Non-pigmented ciliary epithelial cell (primary cell): Measurements from ENCODE around the genes LIN37, ARHGAP33, PRODH2, OVOL3 and ZNF793.

DNA sequence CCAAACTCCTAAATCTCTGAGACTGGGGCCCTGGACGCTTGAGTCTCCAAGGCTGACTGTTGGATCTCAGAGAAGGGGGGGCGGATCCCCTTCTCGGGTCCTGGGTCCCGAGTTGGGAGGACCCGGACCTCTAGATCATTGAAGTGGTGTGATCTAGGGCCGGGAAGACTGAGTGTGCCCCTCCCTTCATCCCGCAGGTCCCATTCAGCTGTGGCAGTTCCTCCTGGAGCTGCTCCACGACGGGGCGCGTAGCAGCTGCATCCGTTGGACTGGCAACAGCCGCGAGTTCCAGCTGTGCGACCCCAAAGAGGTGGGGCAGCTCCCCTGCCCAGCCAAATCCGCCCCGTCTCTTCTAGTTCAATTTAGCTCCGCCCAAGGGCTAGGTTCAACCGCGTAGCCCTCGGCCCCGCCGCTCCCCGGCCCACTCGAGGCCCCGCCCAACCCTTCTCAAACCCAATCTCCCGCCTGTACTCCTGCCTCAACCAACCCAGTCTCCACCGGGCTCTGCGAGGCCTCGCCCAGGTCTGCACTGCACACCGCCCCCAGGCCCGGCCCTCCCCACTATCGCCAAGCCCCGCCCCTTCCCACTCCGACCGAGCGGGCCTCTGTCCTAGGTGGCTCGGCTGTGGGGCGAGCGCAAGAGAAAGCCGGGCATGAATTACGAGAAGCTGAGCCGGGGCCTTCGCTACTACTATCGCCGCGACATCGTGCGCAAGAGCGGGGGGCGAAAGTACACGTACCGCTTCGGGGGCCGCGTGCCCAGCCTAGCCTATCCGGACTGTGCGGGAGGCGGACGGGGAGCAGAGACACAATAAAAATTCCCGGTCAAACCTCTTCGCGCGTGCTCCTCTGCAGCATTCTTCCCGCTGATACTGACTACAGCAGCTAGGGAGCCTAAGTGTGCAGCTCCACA lies 2.7 kb downstream of the ETV2 start:
- RRBS, result 2% methylated on average over 27 of the region's 65 CpGs

DNA sequence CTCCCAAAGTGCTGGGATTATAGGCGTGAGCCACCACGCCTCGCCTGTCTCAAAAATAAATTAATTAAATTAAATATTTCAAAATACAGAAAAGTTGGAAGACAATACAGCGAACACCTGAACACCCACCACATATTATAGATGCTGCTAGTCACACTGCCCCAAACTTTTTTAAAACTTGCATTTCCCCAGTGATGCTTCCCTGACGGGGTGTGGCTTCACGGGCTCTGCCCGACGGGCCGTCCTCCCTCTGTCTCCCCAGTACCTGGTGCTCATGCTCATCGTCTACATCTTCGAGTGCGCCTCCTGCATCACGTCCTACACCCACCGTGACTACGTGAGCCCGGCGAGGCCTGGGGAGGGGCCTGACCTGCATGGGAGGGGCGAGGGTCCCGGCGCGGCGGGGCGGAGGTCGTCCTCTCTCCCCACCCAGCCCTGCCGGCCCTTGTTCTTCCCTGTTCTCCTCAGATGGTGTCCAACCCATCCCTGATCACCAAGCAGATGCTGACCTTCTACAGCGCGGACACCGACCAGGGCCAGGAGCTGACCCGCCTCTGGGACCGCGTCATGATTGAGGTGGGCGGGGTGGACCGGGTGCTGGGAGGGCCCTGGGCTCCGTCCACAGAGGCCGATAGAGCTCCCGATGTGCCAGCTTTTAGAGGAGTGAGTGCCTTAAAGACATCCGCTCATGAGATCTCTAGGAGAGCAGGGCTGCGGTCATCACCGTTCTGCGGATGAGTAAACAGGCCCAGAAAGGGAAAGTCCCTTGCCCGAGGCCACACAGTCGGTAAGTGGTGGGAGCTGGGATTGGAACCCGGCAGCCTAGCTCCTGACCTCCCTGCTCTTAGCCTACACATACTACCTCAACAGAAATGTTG lies 6.9 kb downstream of the UPK1A start:
- RRBS, result 3% methylated on average over 10 of the region's 43 CpGs

- RRBS, result 98% methylated on average over 3 of the region's 27 CpGs
These were observed 8.4 kb downstream of the IGFLR1 start for GRCh38 chr19:35733485-35734634.

DNA sequence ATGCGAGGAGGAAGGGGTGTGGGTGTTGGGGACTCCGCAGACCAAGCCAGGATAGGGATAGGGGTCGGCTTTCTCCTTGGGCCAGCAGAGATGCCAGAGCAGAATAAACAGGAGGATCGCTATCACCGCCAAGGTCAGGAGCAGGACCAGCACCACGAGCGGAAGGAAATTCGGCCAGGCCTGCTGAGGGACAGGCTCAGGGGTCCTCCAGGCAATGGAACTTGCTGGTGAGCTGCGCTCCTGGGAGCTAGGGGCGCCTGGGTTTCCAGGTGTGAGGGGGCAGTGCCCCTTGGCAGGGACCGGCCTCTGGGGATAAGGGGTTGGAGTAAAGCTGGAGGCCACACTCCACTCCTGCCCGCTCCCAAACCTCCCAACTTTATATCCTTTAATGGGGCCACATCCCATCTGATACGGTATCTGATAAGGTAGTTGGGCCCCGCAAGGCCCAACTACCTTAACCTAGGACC lies 2.4 kb downstream of the IGFLR1 start:
- RRBS, result no CpG with 5 or more reads among the region's 14 CpGs

DNA sequence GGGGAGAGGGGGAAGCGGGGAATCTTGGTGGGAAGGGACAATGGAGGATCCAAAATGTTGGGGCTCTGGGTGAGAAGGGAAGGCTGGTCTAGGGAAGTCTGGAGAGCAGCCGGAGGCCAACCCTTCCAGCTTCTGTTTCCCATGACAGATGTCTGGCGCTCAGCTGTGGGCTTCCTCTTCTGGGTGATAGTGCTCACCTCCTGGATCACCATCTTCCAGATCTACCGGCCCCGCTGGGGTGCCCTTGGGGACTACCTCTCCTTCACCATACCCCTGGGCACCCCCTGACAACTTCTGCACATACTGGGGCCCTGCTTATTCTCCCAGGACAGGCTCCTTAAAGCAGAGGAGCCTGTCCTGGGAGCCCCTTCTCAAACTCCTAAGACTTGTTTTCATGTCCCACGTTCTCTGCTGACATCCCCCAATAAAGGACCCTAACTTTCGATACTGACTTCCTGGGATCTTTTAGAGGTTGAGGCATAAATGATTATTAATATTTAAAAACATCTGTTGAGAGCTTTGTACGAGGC lies 1.2 kb downstream of the PSENEN start:
- RRBS, result no CpG with 5 or more reads among the region's 8 CpGs

- RRBS, result 2% methylated on average over 15 of the region's 47 CpGs
These were observed at the start of gene LIN37 for GRCh38 chr19:35747964-35749054. Gene LIN37 (plus strand): TSS chr19:35748576.

DNA sequence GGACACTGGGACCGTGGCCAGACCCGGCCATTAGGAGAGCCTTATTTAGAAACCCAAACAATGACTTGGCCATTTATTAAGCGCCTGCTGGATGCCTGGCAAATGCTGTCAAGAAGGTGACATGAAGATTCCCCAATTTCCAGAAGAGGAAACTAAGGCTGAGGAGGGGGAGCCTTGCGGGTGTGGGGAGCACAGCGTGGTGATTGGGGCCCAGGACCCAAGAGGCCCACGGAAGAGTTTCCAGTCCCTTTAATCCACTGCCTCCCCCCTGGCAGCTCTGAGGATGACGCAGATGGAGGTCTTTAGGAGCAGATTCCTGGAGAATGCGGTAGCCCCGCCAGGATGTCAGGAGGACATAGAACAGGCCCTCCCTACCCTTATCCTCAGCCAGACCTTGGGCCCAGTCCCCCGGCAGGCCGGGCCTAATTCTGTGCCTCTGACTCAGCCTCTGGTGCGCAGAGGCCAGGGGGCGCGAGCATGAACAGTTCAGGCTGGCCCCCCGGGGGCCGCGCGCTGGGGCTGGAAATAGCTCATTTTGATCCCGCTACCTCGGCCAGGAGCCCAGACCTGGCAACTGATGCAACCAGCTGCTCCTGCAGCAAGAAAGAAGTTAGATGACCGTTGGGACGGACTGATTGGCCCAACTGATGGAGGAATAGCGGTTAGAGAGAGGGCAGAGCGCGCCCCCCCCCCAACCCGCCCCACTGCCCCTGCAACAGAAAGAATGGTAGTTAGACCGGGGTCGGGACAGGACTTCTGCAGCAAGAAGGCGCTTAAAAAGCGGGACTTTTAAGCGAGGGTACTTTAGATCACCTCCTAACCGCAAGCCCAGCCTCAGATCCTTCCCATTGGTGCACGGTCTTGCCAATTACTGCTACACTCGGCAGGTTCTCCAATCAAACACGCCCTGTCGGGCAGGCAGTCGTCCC lies 530 bp upstream of the HSPB6 start:
- RRBS, result 2% methylated on average over 6 of the region's 37 CpGs

DNA sequence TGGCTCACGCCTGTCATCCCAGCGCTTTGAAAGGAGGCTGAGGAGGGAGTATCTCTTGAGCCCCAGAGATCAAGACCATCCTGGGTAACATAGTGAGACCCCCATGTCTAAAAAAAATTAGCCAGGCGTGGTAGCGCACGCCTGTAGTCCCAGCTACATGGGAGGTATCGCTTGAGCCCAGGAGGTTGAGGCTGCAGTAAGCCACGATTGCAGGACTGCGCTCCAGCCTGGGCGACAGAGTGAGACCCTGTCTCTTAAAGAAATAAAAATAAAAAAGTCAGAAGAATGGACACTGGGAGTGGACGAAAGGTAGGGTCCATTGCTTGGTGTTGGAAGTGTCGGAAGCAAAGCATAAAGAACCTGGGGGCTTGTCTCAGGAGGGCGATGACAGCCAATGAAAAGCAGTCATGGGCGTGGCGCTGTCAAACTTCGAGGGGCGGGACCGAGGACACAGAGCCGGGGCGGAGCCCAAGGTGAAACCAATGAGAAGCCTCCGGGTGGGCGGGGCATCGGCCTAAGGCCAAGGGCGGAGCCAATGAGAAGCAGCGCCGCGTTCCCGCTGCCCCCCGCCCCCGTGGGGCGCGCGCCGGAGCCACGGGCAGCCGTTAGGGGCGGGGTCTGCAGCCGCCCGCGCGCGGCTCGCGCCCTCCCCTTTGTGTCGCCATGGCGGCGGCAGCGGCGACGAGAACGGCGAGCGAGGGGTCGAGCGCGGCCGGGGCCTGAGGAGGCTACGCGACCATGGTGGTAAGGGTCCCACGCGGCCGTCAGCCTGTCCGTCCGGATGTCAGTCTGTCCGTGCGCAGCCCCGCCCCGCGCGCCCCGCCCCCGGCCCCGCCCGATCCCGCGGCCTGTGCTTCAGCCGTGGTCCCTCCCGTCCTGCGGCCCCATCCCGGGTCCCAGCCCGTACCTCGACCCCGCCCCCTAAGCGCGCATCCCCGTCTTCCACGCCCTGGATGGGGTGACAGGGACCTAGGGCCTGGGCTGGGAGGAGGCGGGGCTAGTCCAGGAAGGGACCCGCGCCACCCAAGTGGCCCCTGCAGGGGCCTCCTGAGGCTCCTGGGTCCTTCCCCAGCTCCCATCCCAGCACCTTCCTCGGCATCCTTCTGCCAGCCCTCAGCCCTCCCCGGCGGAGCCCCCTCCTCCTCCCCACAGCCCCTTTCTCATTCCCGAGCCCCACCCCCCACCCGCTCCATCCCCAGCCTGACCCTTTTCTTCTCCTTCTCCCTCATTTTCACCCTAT lies at the start of gene ARHGAP33:
Gene ARHGAP33 (plus strand): TSS at position 644 of the 1,240 bp plus-strand sequence.
- RRBS, result 2% methylated on average over 36 of the region's 94 CpGs

DNA sequence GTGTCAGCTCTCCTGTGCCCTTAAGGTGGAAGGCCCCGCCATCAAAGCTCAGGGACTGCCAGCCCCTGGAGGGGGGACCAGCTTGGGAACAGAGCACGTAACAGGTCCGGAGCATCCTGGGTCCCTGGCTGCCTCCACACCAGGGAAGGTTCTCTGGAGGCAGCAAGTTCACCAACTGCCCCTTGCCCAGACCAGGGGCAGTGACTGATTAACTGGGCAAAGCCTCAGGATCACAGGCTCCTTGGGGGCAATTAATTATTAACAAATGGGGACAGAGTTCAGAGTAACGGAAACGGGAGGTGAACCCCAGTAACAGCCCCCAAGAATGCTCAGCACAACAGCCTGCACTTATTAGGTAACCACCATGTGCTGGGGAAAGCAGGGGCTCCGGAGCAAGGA lies at the start of gene PRODH2:
Gene PRODH2 (minus strand): TSS at position 155 of the 399 bp plus-strand sequence.
- RRBS, result no CpG with 5 or more reads among the region's 6 CpGs

- RRBS, result 1% methylated on average over 3 of the region's 13 CpGs
These were observed 2.4 kb upstream of the HCST start for GRCh38 chr19:35899989-35900290.

DNA sequence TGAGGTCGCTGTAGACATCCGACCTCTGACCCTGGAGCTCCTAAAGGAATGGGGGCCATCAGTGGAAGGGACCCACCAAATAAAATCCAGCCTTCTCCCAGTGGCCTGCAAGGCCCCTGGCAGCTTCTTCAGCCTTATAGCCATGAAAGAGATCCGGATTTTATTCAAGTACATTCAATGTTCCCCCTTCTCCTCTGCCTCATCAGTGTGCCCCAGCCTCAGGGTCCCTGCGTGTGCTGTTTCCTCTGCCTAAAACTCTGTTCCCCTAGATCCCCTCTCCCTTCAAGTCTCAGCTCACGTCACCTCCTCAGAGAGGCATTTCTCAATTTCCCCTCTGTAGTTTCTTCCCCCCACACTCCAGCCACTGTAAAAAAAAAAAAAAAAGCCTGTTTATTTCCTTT lies 2.3 kb downstream of the HCST start:
- RRBS, result no CpG with 5 or more reads among the region's 5 CpGs

GRCh38 chr19:36110632-36111435 lies at the start of gene OVOL3:
Gene OVOL3 (plus strand): TSS chr19:36111143.
- RRBS, result 55% methylated on average over 4 of the region's 11 CpGs

DNA sequence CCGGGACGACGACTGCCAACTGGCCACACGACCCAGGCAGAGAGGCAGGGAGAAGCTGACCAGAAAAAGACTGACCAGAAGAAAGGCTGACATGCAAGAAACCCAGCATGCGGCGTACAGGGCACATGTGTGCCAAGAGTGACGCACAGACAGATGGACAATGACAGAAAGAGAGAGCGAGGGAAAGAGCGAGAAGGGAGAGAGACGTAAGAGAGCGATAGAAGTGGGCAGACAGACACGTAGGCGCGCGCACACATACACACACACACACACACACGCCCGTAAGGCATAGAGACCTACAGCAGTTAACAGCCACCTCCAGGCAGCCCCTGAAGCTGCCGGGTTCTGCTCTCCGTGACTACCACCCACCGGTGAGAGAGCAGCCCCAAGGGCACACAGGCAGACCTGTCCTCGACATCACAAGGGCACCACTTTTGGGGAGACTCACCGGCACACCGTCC lies 30.8 kb upstream of the ZNF875 start:
- RRBS, result 71% methylated on average over 7 of the region's 23 CpGs

- RRBS, result 1% methylated on average over 8 of the region's 62 CpGs
These were observed 16.8 kb upstream of the ZNF875 start for GRCh38 chr19:37317386-37318367.

- RRBS, result no CpG with 5 or more reads among the region's 8 CpGs
These were observed 18.0 kb downstream of the ZNF527 start for GRCh38 chr19:37388783-37389451.

GRCh38 chr19:37484483-37485153 lies 15.5 kb downstream of the ZNF570 start:
- RRBS, result no CpG with 5 or more reads among the region's 8 CpGs

DNA sequence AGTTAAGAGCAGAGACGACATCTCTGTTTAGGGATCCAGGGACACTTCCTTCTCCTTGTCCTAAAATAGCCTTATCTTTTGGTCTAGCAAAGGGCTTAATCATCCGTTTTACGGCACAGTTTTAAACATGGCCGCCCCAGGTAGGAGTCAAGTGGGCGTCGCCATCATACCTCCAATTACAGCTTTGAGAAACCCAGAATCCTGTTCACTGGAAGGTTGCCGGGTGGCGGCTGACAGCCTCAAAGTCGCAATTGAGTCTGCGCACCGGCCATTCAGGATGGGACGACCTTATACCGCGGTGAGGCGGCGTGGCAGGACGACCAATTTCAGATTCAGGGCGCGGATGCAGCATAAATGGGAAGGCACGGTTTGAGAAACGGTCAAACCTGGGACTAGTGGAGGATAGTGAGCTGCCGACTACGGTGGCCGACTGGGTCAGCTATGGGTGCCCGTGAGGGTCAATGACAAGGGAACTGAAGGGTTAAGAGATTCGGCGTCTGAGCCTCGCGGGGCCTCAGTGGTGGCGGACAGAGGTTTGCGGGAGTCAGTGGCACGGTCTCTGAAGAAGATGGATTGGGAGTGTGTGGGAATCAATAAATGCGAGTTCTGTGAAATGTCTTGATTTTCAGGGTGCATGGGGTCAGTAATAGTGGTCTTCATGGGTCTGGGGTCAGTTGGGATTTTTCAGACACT lies at the start of gene ZNF793:
Gene ZNF793 (plus strand): TSS at position 271 of the 693 bp plus-strand sequence.
- RRBS, result 0% methylated on average over 5 of the region's 33 CpGs

- RRBS, result 3% methylated on average over 19 of the region's 52 CpGs
These were observed 43.5 kb downstream of the ZNF571 start for GRCh38 chr19:37551021-37551654.

- RRBS, result 0% methylated on average over 2 of the region's 44 CpGs
These were observed 608 bp downstream of the ZFP30 start for GRCh38 chr19:37654398-37655316.

DNA sequence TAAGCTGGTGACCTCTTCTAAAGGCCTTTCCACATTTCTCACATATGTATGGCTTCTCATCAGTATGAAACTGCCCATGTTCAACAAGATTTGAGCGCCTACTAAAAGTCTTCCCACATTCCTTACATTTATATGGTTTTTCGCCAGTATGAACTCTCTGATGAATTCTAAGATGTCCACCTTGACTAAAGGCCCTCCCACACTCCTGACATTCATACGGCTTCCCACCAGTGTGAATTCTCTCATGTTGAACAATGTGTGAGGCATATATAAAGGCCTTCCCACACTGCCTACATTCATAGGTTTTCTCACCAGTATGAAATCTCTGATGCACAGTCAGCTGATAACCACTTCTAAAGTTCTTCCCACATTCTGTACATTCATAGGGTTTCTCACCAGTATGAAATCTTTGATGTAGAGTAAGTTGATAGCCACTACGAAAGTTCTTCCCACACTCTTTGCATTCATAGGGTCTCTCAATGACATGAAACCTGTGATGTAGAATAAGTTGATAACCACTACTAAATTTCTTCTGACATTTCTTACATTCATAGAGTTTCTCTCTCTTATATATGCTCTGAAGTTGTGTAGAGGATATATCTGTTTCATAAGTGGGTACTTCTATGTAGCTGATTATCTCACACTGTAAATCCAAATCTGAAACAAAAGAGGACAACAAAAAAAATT lies 20.1 kb upstream of the ZNF607 start:
- RRBS, result no CpG with 5 or more reads among the region's 4 CpGs